Subcutaneous preadipocyte (primary cell): ENCODE measurements around a stretch of chr16.

- CAGE, long polyA plus RNA, result no peak
These were observed 23.2 kb upstream of the COG7 start for GRCh38 chr16:23476099-23476679.

DNA sequence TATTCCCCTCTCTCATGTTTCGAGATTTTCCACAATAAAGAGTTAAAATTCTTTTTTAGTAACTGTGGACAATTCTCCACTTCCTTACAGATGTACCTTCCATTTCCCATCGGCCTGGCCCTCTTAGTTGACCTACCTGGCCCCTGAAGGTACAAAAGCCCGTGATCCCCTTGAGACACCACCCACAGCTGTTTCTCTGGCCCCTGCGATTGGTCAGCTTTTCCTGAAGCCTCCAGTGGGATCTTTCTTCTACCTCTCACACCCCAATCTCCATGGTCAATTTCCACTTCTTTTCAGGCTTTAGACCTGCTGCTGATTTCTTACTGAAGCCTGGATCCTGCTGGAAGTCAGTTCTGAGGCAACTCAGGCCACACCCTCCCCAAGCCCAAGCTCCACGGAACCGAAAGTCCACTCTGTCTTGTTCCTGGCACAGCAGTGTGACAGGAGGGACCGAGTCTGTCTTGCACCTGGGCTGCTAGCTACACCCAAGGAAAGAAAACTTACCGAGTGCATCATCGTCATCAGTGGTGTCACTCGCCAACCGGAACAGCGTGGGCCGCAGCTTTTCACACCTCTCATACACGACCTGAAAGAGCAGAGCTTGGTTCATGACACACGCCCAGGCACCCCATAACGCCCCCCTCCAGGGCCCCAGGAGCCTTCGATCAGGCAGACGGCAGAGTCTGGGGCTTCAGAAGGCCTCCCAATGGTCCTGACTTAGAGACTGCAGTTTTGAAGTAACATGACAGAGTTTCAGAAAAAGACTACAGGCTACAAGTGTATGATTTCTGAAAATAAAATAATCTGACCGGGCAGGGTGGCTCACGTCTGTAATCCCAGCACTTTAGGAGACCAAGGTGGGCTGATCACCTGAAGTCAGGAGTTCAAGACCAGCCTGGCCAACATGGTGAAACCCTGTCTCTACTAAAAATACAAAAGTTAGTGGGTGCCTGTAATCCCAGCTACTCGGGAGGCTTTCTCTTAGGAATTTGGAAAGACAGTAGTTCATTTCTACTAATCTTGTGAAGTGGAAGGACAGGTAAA, 27.6 kb downstream of the GGA2 start:
- CAGE, long polyA plus RNA, result no peak

DNA sequence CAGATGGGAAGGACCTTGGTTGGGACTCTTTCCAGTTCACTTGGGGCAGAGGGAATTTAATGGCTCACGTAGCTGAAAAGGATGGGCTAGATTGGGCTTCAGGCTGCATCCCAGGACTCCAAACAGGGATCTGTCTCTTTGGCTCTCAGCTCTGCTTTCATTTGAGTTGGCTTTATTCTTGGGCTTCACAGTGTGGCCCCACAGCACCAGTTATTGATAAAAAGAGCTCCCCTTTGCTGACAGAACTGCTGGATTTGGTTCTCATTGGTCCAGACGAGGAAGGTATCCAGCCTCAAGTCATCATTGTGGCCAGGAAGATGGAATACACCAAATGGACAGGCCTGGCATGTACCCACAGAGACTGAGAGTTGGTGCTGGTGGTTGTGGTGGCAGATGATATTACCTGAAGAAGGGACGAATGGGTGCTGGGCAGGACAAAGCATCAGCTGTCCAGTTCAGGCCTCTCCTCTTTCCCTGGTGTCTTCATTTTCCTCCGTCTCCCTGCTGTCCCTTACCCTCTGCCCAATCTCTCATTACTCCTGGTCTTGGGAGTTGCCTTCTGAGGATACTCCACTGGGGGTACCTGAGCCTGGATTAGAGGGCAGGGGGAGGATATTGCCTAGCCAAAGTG, 9.4 kb upstream of the PLK1 start:
- CAGE, long polyA plus RNA, result no peak

DNA sequence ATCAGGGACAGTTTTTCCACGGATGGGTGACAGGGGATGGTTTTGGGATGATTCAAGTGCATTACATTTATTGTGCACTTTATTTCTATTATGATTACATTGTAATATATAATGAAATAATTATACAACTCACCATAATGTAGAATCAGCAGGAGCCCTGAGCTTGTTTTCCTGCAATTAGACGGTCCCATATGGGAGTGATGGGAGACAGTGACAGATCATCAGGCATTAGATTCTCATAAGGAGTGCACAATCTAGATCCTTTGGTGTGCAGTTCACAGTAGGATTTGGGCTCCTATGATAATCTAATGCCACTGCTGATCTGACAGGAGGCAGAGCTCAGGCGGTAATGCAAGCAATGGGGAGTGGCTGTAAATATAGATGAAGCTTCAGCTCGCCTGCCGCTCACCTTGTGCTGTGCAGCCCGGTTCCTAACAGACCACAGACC, 3.0 kb downstream of the CHP2 start:
- CAGE, long polyA plus RNA, result no peak

DNA sequence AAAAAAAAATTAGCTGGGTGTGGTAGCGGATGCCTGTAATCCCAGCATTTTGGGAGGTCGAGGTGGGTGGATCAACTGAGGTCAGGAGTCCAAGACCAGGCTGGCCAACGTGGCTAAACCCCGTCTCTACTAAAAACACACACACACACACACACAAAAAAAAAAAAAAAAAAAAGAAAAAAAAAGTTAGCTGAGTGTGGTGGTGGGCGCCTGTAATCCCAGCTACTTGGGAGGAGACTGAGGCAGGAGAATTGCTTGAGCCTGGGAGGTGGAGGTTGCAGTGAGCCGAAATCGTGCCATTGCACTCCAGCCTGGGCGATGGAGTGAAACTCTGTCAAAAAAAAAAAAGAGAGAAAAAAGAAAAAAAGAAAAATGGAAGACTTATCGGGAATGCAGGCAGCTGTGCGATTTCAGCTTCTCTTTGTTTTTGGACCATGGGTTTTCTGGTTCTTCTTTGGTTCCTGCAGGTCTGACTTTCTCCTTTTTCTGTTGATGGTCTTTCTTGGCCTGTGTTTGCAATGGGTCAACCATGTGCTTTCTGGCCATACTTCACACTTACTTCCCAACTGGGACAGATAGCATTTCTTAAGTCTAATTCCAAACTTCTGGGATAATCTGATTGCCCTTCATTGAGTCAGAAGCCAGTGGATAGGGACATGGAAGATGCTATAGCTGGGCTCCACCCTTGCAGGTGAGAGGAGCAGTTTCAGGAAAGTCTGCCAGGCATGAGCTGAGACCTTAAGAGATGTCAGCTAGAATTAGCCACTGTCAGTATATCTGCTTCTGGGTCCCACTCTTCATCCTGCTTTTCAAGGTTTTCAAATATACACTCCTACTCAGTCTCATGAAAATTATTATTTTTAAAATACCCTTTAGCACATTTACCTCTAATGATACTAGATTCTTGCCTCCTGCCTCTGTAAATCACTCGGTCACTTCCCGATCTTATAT, 37.5 kb downstream of the PRKCB start:
- CAGE, long polyA plus RNA, result no peak

DNA sequence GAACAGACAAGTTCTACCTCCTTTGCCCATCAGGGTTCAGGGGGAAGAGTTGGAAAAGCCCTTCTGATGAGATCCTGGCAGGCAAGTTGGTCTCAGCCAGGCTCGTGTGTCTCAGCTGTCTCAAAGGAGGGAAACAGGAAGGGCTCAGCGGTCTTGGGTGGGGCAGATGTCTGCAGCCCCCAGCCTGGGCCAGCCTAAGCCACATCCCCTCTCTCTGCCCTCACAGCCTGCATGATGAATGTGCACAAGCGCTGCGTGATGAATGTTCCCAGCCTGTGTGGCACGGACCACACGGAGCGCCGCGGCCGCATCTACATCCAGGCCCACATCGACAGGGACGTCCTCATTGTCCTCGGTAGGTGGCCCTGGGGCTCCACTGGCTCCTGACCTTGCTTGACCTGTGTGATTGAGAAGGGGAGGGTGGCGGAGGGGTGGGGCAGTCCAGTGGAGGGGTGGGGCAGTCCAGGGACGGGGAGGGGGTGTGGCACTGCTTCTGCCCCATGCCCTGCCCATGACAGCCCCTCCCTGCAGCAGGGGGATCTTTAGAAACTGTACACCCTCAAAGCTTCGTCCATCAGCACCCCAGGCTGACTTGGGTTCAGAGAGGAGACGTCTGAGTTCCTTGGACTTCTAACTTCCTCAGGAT, 199.5 kb downstream of the PRKCB start:
- CAGE, long polyA plus RNA, result no peak

- CAGE, long polyA plus RNA, result no peak
These were observed 161.8 kb upstream of the CACNG3 start for GRCh38 chr16:24094044-24094967.

DNA sequence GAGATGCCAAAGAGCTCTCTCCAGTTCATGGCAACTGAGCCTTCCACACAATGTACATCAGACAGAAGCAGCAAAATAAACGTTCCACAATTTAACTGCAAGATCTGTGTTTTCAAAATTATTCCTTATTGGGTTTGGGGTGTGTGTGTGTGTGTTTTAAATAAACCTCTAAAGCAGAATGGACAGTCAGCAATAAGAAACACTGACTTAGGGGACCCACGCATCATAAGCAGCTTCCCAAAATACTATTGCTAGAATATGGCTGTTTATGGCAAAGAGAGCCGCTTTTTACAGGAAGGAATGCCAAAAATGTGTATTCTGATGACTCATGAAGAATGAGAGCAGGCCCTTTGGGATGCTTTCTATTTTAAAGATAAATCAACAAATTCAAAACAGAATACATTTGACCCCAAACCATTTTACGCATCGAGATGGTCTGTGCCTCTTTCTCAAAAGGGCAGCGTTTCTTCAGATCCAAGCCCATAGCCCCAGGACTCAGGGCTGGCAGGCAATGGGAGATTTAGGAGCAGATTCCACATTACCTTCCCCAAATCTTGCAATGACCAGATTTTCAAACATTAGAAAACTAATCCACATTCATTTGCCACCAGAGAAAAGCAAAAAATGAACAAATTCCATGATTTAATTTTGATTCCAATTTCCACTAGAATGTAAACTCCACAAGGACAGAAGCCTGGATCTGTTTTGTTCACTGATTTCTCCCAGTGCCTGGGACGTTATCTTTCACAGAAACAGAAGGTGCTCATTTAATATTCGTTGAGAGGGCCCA, 37.4 kb downstream of the ARHGAP17 start:
- CAGE, long polyA plus RNA, result no peak

DNA sequence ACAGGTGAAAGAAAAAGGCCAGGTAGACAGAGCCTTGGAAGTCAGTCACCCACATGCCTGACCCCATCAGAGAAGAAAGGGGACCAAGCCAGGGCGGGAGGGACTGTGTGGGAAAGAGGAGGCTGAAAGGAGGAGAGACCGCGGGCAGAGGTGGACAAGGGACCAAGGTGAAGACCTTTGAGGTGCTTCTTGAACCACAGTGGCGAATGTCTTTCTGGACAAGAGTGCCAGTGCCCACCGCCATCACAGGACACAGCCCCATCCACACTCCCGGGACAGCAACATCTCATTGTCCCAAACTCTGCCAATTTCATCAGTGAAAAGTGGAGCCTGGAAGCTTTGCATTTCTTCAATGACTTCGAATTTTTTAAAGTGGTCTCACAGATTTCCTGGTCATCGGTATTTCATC, 16.4 kb downstream of the ARHGAP17 start:
- CAGE, long polyA plus RNA, result no peak

DNA sequence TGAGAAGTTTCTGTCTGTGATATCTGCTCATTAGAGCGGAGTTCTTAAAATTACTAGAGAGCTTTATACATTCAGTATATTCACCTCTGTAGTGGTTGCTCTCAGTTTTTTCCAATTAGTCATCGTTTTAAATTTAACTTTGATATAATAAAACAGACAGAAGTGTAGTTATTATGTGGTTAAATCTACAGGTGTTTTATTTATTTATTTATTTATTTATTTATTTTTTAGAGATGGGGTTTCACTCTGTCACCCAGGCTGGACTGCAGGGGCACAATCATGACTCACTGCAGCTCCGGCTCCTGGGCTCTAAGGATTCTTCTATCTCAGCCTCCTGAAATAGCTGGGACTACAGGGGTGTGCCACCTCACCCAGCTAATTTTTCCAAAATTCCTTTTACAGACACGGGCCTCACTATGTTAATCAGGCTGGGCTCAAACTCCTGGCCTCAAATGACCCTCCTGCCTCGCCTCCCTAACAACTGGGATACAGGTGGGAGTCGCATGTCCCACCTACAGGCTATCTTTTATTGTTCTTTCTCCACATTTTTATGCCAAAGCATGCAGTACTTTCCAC, 15.9 kb downstream of the ARHGAP17 start:
- CAGE, long polyA plus RNA, result no peak

- CAGE, long polyA plus RNA, result no peak
These were observed 686 bp downstream of the ARHGAP17 start for GRCh38 chr16:25014165-25015201.

DNA sequence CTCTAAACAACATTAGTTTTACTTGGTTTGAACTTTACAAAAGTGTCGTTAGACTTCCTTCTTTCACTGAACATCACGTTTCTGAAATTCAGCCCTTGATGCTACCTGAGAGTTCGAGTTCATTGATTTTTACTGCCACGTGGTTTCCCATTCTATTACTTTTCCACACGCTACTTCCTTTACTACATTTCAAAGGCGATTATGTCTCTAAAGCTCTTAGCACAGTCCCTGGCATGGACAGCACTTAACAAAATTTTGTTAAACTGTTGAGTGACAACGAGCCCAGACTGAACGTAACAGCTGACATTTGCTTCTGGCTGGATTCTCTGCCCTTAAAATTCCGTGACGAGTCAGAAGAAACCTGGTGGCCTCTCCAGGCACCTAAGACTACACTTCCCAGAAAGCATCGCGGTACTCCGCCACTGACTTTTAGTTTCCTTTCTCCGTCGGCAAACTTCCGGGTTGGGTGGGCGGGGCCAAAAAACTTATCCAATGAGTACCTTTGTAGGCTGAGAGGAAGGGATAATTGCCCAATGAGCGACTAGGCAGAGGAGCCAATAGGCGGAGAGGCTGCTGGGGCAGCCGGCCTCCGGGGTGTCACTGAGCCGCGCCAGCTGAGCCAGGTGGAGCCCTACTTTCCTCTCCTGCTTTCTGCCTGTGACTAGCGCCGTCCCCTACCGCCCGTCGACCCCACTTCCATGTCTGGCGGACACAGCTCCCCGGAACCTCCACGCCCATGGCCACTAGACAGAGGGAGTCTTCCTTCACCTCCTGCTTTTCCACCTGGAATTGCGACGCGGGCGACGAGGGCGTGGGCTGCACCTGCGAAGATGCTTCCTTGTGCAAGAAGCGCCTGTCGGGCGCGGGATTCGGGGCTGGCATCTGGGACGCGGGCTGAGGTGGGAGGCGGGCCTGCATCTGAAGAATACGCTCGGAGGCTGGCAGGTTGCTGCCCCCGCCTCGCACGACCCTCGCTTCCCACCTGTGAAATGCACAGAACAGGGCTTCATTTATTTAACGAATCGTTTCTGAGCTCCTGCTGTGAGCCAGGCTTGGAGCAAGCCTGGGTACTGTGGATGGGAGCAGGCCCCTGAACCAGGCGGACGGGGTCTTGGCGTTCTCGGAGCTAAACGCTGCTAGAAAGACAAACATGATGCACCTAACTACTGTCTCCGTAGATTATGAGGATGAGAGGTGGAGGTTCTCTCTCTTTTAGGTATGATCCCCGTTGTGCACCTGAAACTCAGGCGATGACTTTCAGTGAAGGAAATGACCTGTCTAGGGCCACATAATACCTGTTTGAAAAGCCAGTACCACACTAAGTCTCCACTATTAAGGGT, 16.4 kb upstream of the ARHGAP17 start:
- CAGE, long polyA plus RNA, result no peak

DNA sequence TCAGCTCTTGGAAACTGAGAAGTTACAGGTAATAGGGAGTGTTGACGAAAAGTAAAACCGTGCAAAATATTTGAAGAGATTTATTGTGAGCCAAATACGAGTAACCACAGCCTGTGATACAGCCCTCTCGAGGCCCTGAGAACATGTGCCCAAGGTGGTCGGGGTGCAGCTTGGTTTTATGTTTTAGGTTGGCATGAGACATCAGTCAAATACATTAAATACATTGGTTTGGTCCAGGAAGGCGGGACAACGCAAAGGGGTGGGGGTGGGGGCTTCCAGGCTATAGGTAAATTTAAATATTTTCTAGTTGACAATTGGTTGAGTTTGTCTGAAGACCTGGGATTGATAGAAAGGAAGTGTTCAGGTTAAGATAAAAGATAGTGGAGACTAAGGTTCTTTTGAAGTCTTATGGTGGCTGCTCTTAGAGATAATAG, 1.1 kb upstream of the ZKSCAN2 start:
- CAGE, long polyA plus RNA, result no peak

- CAGE, long polyA plus RNA, result no peak
These were observed 18.1 kb downstream of the KDM8 start for GRCh38 chr16:27221264-27221888.

DNA sequence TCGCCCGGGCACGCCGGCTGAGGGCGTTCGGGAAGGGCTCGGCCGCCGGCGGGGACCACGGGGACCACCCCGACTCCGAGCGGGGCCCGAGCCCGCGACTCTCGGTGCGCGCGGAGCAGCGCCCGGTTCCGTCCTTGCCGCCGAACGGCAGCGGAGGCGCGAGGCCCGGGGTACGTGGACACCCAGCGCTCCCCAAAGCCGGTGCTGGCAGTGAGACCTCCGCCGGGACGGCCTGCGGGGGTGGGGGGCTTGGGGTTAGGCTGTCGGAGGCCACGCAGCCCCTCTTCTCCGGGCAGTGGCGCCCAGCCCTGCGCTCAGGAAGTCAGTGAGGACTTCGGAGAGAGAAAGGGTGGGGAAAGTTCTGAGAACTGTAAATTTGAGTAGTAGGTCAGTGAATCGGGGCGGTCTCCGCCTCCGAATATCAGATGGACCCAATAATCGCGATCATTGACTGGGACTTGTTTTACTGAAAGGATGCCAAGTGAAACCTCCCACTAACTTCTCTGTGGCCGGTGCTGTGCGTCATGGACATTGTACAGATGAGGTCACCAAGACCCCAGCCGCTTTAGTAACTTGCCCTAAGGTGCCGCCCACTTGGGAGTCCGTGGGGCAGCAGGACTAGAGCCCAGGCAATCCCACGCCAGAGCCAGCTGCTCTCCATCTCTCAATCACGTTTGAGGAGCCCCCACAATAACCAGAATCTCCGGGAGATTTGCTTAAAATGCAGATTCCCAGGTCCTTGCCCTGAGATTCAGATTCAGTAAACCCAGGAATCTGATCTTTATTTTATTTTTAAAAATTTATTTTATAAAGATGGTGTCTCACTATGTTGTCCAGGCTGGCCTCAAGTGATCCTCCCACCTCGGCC, 522 bp downstream of the IL4R start:
- CAGE, long polyA plus RNA, result no peak

GRCh38 chr16:27314930-27315948, 1.5 kb downstream of the IL4R start:
- CAGE, long polyA plus RNA, result no peak

GRCh38 chr16:27362219-27363223, 39.5 kb upstream of the IL21R start:
- CAGE, long polyA plus RNA, result no peak

DNA sequence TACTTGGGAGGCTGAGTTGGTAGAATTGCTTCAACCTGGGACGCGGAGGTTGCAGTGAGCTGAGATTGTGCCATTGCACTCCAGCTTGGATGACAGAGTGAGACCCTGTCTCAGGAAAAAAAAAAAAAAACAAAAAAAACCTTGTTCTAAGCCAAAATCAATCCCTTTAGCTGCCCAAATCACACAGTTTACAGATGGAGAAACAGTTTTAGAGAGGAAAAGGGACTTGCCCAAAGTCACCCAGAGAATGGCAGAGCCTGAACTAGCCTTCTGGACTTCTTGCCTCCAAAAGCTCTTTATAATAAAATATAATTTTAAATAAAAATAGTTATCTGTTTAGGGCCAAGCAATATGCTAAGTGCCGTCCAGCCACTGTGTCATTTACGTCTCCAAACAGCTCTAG, 35.6 kb upstream of the IL21R start:
- CAGE, long polyA plus RNA, result no peak

GRCh38 chr16:27665053-27665252, 115.0 kb downstream of the KATNIP start:
- CAGE, long polyA plus RNA, result no peak

GRCh38 chr16:27887933-27888428, 175.5 kb downstream of the GSG1L start:
- CAGE, long polyA plus RNA, result no peak